Osteoblast (primary cell): ENCODE measurements around a stretch of chr14.

DNA sequence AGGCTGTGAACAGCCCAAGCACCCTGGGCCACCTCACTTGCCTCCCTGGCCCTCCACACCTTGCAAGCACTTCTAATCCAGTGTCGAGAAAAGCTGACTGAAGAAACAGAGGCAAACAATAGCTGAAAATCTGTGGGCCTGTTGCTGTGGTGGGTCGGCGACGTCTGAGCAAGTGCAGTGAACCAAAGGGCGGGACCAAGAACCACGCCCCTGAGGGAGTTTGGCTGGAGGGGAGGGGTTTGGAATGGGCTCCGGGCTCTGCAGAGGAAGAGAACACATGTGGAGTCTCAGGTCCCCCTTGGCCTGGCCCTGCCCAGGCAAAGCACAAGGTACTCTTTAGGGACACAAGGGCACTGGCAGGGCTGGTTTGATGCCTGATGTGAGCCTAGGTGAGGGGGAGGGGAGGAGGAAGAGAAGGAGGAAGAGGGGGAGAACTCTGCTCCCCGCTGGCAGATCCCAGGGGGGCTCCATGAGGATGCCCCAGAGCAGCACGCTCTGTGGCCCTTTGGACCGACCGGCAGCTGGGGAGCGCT is 85.3 kb downstream of the CPSF2 start:
- CAGE, long polyA plus RNA = no peak
- RRBS = 36% methylated on average over 1 of the region's 12 CpGs

DNA sequence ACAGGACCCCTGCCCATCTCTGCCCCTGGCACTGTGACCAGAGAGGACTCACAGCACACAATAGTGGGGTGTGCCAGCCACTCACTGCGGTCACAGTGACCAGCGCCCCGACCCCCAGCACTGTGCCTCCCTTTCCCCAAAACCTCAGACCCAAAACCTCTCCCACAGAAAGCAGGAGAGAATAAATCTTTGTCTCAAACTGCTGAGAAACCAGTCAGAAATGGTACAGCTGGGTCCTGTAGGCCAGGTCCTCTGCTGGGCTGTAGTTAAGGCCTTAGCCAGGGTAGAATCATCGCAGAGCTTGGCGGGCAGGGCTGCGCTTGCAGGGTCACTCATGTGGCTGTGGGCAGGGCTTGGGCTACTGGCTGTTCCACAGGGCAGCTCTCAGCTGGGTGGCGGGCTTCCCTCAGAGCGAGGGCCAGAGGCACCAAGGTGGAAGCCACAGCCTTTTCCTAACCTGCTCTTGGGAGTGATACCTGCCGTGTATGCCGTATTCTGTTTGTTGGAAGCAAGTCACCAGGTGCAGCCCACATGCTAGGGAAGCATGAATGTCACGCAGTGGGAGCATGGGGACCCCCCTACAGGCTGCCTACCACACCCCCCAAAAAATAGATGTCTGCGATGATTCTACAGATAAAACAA is 69.9 kb upstream of the RIN3 start:
- CAGE, long polyA plus RNA = no peak
- RRBS = no CpG with 5 or more reads among the region's 12 CpGs

DNA sequence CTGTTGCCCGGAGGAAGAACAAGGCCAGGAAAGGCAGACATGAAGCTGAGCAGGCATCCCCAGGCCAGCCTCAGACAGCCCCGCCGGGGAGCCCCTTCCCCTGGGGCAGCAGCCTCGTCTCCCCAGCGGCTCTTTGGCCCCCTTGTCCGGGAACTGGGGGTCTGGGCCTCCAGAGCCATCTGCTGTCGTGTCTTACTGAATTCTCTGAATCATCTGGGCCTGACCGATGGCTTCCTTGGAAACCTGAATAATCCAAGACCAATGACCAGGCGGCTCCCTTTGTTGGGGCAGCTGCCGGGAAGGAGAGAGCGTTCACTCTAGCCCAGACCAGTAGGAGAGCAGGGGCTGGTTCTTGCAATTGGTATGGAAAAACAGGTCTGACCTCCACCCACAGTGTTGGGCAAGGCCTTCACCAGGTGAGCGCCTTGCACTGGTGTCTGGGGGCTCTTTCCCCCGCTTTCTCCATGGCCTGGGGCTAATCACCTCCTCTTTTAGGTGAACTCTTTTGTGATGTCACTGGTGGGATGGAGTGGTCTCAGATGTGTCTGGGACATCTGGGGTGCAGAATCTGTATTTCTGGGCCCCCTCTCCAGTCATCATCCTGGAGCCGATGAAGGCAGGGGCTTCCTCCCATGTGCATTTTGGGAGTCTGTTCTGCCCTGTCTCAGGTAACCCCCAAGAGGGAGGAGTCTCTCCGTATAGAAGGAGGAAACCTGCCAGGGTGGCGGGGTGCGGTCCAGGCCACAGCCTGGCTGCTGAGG is 63.7 kb upstream of the RIN3 start:
- CAGE, long polyA plus RNA = no peak
- RRBS = 78% methylated on average over 6 of the region's 17 CpGs

DNA sequence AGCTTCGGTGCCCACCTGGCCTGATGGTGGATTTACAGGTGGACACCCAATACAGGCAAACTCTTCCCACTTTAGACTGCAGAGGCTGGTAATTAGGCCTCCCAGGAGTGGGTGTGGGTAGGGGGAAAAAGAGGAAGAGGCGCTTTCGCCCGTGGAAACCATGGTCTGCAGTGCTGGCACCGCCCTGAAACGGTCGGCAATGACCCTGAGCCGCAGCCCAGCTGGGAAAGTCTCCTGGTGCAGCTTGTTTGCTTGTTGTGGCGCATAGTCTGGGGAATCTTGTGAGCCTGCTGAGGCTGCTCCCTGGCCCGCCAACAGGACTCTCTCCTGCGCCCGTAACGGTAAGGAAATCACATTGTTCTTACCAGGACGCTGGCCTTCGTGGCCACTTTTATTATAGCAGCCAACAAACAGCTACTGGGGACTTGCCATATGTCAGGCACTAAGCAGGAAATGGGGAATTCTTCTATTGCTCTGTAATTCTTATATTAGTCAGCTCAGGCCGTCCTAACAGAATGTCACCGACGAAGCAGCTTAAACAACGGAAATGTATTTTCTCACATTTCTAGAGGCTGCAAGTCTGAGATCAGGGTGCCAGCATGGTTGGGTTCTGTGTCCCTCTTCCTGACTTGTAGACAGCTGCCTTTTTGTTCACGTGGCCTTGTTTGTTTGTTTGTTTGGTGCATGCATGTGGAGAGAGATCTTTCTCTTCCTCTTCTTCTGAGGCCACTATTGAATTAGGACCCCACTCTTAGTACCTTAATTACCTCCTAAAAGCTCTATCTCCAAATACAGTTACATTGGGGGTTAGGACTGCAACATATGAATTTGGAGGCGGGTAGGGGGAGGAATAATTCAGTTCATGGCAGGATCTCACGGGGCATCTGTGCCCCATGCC is 52.5 kb upstream of the RIN3 start:
- CAGE, long polyA plus RNA = no peak
- RRBS = no CpG with 5 or more reads among the region's 22 CpGs

GRCh38 chr14:92538297-92539054 is 24.9 kb downstream of the RIN3 start:
- CAGE, long polyA plus RNA = no peak
- RRBS = no CpG with 5 or more reads among the region's 6 CpGs

DNA sequence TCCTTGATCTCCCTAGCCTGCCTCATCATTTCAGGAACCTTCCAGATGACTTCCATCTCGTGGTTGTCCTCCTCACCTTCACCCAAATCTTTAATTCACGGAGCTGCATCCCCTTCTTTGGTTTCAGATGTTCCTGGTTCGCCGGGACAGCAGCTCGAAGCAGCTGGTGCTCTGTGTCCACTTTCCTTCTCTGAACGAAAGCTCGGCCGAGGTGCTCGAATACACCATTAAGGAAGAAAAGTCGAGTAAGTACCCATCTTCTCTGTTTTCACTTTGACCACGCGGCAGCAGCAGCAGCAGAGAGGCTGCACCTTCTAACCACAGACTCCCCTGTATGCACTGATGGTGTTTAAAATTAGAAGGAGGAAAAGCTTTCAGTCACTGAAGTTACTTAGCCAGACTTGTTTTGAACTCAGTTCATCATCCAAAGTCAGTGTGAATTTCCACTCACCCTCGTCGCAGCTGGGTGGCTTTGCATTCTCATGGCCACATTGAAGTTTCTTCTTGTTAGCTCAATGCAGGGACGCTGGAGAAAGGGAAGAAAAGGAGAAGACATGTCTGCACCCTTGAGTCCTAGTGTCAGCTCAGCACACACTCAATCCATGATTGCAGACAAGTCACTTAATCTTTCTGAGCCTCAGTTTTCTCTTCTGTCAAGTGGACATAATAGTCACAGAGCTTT is 63.8 kb downstream of the RIN3 start:
- CAGE, long polyA plus RNA = no peak
- RRBS = no CpG with 5 or more reads among the region's 15 CpGs

GRCh38 chr14:92585760-92586208 is 72.2 kb downstream of the RIN3 start:
- CAGE, long polyA plus RNA = no peak
- RRBS = no CpG with 5 or more reads among the region's 8 CpGs

GRCh38 chr14:92652898-92653041 is 95.7 kb downstream of the LGMN start:
- CAGE, long polyA plus RNA = no peak
- RRBS = no CpG with 5 or more reads among the region's 5 CpGs

GRCh38 chr14:92677172-92677775 is 71.2 kb downstream of the LGMN start:
- CAGE, long polyA plus RNA = no peak
- RRBS = no CpG with 5 or more reads among the region's 3 CpGs

DNA sequence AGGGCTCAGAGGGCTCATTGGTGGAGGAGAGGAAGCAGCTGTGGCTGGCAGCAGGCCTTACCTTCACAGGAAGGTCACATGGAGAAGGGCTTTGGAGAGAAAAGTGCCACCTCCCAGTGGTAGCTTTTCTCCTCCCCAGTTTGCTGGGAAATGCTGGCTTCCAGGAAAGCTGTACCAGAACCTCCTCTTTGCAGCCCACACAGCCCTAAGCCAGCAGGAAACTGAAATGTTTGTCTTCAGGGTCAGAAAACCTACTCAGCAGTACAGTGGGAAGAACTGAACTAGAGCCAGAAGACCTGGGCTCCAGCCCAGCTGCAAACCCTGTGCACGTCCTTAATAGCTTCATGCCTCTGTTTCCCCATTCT is 55.5 kb downstream of the LGMN start:
- CAGE, long polyA plus RNA = no peak
- RRBS = no CpG with 5 or more reads among the region's 1 CpG

DNA sequence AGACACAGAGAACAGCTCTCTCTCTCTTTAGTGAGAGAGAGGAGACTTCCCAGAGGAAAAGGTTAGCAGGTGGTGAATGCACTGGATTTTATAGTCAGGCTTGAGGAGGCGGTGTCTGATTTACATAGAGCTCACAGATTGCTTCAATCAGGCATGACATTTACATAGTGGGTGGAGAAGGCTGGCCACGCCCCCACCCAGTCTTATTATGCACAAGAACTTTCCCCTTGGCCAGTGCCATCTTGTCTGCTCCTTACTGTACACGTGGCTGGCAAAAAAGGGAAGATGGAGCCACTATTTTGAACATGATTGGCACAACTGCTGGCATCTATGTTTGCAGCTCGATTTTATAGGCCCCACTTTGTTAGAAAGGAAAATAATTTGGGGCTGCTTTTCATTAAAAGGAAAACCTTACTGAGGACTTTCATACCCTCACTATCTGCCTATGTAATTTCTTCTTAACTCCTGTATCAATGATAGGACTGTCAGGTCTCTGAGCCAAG is 10.9 kb upstream of the LGMN start:
- CAGE, long polyA plus RNA = no peak
- RRBS = no CpG with 5 or more reads among the region's 4 CpGs

DNA sequence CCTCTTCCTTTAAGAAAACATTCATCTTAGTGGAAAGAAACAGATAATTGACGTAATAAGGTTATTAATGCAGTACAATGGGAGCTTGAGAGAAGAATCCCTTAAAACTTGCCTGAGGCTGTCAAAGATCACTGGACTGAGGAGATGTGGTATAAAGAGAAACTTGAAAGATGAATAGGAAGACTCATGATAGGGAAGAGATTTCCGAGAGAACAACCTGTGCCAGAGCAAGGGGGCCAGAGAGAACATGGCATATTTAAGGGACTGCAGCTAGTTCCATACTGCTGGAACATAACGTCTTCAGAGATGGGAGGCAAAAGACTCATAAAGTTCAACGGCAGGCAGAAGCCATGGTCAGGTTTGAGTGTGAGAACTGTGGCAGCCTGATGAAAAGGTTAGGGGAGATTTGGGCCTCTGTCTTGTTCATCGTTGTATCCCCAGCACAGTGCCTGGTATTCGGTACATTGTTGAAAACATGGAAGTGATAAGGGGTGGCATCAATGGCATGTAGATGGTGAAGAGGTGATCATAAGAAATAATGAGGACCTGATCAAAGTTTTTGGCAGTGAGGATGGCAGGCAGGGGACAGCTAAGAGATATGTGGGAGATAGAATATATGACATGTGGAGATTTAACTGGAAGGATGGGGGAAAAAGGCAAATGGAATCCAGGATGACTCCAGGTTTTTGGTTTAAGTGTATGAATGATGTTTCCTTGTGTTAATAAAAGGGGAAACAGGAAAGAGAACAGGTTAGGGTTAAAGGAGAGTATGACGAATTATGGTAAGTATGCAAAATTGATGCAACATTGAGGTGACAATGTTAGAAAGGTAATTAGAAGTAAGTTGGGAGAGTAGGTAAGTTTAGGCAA is 19.4 kb downstream of the GOLGA5 start:
- CAGE, long polyA plus RNA = no peak
- RRBS = no CpG with 5 or more reads among the region's 7 CpGs

DNA sequence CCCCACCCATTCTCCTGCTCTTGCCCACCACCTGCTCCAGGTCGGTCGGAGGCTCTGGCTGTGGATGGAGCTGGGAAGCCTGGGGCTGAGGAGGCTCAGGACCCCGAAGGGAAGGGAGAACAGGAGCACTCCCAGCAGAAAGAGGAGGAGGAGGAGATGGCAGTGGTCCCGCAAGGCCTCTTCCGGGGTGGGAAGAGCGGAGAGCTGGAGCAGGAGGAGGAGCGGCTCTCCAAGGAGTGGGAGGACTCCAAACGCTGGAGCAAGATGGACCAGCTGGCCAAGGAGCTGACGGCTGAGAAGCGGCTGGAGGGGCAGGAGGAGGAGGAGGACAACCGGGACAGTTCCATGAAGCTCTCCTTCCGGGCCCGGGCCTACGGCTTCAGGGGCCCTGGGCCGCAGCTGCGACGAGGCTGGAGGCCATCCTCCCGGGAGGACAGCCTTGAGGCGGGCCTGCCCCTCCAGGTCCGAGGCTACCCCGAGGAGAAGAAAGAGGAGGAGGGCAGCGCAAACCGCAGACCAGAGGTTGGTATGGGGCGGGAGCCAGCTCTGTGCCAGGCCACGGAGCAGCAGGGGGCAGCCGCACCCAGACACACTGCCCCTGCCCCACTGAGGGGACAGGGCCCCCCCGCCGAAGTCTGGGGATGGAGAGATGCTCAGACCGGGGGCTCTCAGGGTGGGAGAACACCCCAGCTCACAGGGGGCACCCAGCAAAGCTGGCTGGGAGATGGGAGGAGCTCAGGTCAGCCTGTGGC is 9.6 kb downstream of the CHGA start:
- CAGE, long polyA plus RNA = no peak
- RRBS = 68% methylated on average over 8 of the region's 29 CpGs

- CAGE, long polyA plus RNA = no peak
- RRBS = no CpG with 5 or more reads among the region's 8 CpGs
These were observed 51.2 kb downstream of the CHGA start for GRCh38 chr14:92973987-92974623.

DNA sequence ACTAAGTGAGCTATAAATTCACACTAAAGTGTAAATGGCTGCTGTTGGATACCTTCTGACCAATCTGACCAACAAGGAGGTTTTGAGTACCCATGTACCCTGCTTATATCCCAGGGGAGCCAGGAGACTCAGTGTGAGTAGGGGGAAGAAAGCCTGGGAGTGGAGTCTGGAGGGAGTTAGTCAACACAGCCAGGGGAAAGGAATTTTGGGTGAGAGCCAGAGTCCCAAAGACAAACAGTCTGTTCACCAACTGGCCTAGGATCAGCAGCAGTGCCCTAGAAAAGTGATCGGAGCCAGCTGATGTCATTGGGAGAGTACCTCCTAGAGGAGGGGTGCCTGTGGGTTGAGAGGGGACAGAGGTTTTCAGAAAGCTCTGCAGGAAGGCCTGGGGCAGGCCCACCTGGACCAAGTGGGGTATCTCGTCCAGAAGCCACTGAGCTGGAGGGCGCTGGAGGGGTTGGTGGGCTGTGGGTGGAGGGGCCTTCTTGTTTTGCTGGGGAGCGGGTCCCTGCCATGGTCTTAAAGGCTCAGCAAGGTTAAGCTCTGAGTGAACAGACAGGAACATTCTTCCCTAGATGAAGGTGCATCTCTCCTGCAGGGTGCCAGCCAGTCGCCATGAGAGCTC is 63.4 kb downstream of the CHGA start:
- CAGE, long polyA plus RNA = no peak
- RRBS = no CpG with 5 or more reads among the region's 5 CpGs

DNA sequence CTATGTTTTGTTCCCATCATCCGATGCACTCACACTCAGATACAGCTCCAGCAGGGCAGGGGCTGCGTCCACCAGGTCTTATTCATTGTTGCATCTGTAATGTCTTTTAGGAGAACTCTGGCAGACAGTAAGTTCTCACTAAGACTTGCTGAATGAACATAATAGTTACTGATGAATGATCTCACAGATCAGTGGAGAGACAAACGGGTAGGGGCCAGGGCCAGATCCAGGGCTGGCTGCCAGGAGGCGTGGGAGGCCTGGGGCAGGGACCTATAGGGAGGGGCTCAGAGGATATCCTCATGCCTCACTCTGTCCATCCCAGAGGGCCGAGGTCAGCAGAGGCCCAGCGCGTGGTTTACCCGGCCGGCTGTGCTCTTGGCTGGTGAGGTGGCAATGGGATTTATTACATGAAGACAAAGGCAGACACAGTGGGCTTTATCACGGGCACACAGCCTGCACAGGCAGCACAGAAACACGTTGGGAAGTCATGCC is 85.4 kb downstream of the CHGA start:
- CAGE, long polyA plus RNA = no peak
- RRBS = no CpG with 5 or more reads among the region's 11 CpGs

- CAGE, long polyA plus RNA = no peak
- RRBS = no CpG with 5 or more reads among the region's 16 CpGs
These were observed 86.5 kb downstream of the CHGA start for GRCh38 chr14:93009248-93009985.

GRCh38 chr14:93019046-93020348 is 96.2 kb downstream of the ITPK1 start:
- CAGE, long polyA plus RNA = no peak
- RRBS = no CpG with 5 or more reads among the region's 35 CpGs

- CAGE, long polyA plus RNA = no peak
- RRBS = no CpG with 5 or more reads among the region's 12 CpGs
These were observed 81.5 kb downstream of the ITPK1 start for GRCh38 chr14:93033853-93034975.

GRCh38 chr14:93040377-93040893 is 75.3 kb downstream of the ITPK1 start:
- CAGE, long polyA plus RNA = no peak
- RRBS = no CpG with 5 or more reads among the region's 6 CpGs